Neural cell (in vitro differentiated cells): ENCODE measurements around the gene PTF1A.

- RAMPAGE, long total RNA: no peak
Observed at GRCh38 chr10:20778126-20778661, 118.9 kb downstream of the NEBL start.

- RAMPAGE, long total RNA: no peak
Observed at GRCh38 chr10:20895674-20896119, 1.4 kb downstream of the NEBL start.

DNA sequence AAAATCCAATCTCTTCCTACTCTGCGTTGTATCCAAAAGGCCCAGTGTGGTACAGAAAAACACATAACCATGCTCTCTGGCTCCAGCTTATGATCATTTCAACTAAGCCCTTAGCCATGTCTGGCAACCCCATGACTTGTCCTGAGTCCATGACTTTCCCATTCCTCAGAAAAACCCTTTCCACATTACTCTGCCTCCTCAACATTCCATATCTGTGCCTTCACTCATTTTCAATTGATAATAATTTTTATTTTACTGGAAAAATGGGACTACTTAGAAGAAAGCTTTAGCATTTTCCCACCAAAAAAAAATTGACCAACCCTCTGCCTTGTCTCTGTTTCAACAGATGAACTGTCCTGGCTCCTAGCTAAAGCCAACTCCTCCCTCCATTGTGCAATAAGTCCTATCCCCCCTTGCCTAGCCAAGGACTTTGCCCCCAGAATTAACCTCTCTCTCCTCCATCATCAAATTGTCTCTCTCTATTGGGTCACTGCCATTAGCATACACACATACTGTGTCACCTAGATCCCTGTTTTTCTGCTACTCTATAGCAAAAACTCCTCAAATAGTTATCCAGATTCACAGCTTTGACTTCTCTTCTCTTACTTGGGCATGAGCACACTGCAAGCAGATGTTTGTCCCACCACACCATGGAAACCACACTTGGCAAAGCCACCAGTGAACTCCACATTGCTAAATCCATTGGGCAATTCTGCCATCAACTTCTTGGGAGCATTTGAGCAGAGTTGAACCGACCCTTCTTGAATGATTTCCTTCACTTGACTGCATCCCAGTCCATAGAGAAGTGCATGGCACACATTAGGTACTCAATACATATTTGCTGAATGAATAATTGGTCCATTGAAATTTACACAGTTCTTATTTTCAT, 91.3 kb upstream of the NEBL start:
- RAMPAGE, long total RNA: no peak

- RAMPAGE, long total RNA: no peak
Observed at GRCh38 chr10:21368808-21369462, 156.5 kb downstream of the SKIDA1 start.

DNA sequence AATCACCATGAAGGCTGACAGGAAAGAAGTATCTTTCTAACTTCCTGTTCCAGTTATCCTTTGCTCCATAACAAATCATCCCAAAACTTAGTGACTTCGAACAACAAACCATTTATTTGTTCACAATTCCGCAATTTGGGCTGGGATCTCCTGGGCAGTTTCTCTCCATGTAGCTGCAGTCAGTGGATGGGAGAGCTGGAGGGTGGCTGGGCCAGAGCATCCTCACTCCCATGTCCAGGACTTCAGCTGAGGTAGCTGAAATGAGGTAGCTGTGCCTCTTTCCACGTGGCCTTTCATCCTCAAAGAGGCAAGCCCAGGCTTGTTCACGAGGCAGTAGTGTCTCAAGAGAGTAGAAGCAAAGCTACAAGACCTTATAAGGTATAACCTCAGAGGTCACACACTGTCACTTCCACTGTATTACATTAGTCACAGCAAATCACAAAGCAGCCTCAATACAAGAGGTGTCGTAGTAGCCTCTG, 97.8 kb downstream of the SKIDA1 start:
- RAMPAGE, long total RNA: no peak

GRCh38 chr10:21497128-21497640, 28.3 kb downstream of the SKIDA1 start:
- RAMPAGE, long total RNA: no peak

GRCh38 chr10:21505567-21506127, 19.8 kb downstream of the SKIDA1 start:
- RAMPAGE, long total RNA: no peak

- RAMPAGE, long total RNA: no peak
Observed at GRCh38 chr10:21517587-21518030, 7.9 kb downstream of the SKIDA1 start.

GRCh38 chr10:21526950-21527714, 1.6 kb upstream of the SKIDA1 start:
- RAMPAGE, long total RNA: no peak

- RAMPAGE, long total RNA: no peak
Observed at GRCh38 chr10:21652180-21652922, 118.3 kb downstream of the MLLT10 start.

GRCh38 chr10:21919678-21920379, 83.7 kb downstream of the DNAJC1 start:
- RAMPAGE, long total RNA: no peak

- RAMPAGE, long total RNA: no peak
Observed at GRCh38 chr10:21928839-21929356, 74.6 kb downstream of the DNAJC1 start.

GRCh38 chr10:22253230-22253461, 35.3 kb upstream of the EBLN1 start:
- RAMPAGE, long total RNA: no peak

DNA sequence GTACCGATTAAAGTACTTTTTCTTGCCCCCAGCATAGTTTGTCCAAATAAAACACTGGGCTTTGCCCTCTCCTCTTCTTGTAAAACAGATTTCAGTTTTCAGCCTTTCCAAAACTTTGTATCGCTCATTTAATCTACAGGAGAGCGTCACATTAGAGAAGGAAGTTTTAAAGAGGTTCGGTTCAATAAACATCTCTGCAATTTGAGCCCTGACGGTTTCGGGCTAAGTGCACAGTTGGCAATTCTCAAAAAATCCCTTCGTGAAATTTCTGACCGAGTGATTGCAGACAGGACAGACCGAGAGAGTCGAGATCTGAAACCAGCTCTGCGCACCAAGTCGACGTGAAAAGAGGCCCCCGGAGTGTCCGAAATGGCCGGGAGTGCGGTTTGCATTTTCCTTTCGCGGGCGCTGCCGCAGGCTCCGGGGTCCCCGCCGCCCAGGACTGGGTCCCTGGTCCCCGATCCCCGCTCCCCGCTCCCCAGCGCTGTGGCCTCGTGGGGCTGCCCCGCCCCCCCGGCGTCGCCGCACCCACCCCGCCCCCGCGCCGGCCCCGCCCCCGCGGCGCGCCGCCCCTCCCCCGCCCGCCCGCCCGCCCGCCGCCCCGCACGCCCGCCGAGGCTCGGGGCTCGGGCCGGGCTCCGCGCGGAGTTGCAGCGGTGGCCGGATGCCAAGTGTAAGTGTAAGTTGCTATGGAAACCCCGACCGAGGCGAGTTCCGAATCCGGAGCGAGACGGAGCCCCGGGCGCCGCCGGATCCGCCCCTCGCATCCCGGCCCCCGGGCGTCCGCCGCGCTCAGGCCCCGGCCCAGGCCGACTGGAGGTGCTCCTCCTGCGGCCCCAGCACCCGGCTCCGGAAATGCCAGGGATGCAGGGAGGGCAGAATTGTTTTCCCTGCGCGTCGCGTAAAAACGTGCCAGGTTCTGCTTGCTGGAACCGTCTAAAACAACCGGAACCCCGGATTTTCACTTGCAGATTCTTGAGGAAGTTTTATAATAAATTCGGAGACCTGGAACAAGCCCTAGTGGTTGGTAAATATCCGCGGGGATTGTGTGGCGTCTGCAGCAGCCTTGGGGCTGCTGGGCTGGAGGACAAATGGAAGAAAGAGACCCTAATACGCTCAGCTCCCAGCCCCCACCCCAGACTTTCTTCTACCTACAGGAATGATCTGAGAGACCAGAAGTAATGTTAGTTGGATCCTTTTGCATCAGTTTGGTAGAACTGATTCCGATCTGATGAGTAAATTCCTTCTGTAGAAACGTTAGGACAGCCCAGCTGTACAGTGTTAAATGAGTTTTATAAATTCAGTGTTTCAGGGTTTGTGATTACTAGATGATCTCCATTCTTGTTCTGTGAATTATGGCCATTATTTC, 4.6 kb downstream of the BMI1 start:
- RAMPAGE, long total RNA: no peak

GRCh38 chr10:22672848-22673574, 41.4 kb downstream of the PIP4K2A start:
- RAMPAGE, long total RNA: no peak

GRCh38 chr10:22676064-22676557, 38.3 kb downstream of the PIP4K2A start:
- RAMPAGE, long total RNA: no peak

GRCh38 chr10:22708196-22709468, 5.7 kb downstream of the PIP4K2A start:
- RAMPAGE, long total RNA: no peak

DNA sequence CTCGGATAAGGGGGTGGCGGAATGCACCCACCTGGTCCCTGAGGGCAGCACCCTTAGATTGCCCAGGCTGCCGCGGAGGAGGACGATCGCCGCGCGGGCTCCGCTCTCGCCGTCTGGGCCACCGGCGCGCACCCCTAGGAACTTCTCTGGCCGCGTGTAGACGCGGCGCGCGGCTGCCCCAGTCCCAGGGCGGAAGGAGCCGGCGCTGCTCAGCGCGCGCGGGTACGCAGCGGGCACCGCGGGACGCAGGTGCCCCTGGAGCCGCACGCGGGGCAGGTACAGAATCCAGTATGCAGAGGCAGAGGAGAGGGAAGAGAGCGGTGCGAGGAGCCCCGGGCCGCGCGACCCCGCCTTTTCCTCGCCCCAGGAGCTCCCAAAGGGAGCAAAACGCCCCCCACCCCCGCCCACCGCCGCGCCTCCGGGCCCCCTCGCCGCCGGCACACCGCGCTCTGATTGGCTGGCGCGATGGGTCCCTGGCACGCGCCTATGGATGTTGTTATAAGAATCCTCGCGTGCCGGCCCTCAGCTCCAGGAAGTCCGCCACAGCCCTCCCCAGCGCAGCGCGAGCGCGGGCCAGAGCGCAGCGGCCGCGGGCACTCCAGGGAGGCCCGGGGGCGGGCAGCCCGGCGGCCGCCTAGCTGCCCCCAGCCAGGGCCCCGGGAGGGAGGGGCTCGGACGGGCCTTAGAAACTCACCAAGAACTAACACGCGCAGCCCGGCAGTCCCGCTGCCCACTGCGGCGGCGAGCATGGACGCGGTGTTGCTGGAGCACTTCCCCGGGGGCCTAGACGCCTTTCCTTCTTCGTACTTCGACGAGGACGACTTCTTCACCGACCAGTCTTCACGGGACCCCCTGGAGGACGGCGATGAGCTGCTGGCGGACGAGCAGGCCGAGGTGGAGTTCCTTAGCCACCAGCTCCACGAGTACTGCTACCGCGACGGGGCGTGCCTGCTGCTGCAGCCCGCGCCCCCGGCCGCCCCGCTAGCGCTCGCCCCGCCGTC, at the start of gene PTF1A:
Gene PTF1A, plus strand, starts transcription at position 529 of the 1,001 bp plus-strand sequence.
- RAMPAGE, long total RNA: no peak

- RAMPAGE, long total RNA: no peak
Observed at GRCh38 chr10:23192785-23193396, 779 bp downstream of the PTF1A start.

- RAMPAGE, long total RNA: no peak
Observed at GRCh38 chr10:23446624-23447354, 7.9 kb downstream of the OTUD1 start.